Measurements from ENCODE around the genes PLCG1 and L3MBTL1.

GRCh38 chr20:41029631-41030120 lies 1.1 kb downstream of the TOP1 start:
- PRO-cap = no peak
- RAMPAGE, long total RNA, 4 experiments = no peak in any of the 4 experiments

GRCh38 chr20:41046694-41047182 lies 18.1 kb downstream of the TOP1 start:
- PRO-cap = no peak
- RAMPAGE, long total RNA, 4 experiments = no peak in any of the 4 experiments

DNA sequence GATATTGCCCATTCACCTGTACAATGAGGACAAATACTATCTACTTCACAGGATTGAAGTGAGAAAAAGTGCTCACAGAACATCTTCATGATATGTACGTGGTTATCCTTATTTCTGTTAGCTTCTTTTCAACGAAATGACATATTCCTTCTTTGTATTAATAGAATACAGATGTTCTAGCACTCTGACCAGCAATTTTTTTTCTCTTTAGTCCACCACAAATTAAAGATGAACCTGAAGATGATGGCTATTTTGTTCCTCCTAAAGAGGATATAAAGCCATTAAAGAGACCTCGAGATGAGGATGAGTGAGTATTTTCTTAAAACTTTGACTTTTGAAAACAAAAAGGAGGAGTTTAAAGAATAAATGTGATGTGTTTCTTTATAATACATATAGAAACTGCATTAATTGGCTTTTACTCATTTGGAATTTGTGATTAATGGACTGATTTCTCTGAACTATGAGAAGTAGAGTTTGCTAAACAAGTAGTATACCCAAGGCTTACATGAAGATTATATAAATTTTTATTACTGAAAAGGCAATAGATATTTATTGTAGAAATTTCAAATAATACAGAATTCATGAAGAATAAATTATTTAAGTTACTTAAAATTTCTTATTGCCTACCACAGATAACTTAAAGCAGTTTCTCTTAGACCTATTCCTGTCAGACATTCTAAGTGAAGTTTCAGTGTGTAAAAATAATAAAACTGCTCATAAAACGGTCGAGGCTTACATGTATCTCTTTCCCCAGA lies 51.4 kb downstream of the TOP1 start:
- PRO-cap = no peak
- RAMPAGE, long total RNA, 4 experiments = no peak in any of the 4 experiments

DNA sequence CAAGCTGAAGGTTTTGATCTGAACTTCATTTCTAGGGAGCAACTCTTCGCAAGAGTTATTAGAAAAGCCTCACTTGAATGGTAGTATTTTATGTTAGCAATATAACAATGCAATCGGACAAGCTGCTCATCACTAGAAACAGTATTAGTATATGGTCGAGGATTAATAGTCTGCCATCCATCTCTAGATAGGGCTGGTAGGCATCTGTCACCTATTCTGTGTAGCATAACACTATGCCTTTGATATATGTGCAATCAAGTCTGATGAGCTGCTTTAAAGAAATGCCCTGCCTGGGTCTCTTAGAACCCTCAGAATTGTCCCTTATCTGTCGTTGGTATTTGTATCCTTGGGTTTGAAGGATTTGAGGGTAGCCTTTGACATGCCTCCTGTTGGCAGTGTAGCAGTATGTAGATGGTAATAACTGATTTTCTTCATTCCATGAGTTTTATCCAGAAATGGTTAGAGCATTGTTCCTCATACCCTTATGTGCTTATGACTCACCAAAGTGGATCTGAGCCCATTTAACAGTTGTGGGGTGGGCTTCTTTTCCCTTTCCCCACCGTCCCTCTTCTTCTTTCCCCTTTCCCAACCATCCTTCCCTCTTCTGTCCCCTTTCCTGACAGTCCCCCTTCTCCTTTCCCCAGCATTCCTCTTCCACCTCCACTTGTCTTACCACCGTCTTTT lies 44.3 kb upstream of the PLCG1 start:
- PRO-cap = no peak
- RAMPAGE, long total RNA, 4 experiments = no peak in any of the 4 experiments

DNA sequence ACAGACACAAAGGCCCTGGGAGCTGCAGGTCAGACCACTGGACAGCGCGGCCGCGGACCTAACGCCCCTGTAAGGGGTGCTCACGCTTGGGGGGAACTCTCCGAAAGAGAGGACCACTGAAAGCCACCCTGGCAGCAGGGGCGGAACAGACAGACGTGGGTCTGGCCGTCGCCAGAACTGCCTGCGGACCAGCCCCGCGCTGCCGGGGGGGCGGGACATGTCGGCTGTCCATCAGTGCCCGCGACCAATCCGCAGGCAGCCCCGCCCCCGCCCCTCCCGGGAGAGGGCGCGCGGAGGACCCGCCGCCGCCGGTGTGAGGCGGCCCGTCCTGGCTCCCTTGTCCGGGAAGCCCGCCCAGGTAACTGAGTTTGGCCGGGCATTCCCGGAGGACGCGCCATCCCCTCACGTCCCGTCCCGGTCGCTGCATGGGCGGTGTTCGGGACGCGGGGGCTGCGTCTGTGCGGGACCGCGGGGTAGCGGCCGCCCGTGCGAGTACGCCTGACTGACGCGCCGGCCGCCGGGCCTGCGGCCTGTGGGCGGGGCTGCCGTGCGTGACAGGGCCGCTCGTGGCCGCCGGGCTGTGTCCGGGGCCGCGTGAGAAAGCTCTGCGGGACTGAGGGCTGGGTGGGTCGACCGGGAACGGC lies 543 bp upstream of the PLCG1 start:
- PRO-cap = bidirectional peak, plus-strand start at position 282 of the sequence, minus-strand start at position 183 of the sequence
- RAMPAGE, long total RNA, 4 experiments = no peak in any of the 4 experiments

GRCh38 chr20:41137322-41137919 lies at the start of gene PLCG1:
Gene PLCG1, plus strand, starts transcription at chr20:41137543.
- PRO-cap = bidirectional peak, plus-strand start at chr20:41137509, minus-strand start at chr20:41137369; unidirectional peak, minus-strand start at chr20:41137756
- RAMPAGE, long total RNA, 4 experiments = no peak in any of the 4 experiments

DNA sequence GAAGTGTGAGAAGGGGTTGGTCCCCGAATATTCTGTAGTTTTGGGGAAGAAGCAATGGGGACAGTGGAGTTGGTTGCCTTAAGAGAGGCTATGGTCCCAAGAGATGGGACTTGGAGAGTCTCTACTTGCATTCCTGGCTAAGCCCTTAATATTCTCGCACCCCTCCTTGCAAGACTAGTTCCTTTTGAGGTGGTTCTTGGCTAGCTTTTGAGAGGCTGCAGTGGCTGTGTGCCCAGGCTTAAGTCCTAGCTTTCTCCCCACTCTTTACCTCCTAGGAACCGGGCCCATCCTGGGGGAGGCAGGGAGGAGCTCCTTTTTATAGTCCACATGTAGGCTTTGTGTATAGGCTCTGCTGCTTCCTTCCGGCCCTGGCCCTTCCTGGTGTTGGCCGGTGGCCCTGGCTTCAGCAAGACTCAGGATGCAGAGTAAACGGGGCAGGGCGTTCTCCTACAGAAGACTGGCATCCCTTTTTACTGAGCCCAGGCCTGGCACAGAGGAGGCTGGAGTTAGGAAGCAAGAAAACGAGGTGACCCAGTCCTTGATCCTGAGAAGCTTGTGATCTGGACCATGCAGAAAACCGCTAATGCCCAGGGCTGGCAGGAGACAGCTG lies 8.5 kb downstream of the PLCG1 start:
- PRO-cap = no peak
- RAMPAGE, long total RNA, 4 experiments = no peak in any of the 4 experiments

- PRO-cap = no peak
- RAMPAGE, long total RNA, 4 experiments = no peak in any of the 4 experiments
Measured at GRCh38 chr20:41245369-41245766, 72.2 kb downstream of the ZHX3 start.

- PRO-cap = no peak
- RAMPAGE, long total RNA, 4 experiments = no peak in any of the 4 experiments
Measured at GRCh38 chr20:41261944-41262403, 55.6 kb downstream of the ZHX3 start.

DNA sequence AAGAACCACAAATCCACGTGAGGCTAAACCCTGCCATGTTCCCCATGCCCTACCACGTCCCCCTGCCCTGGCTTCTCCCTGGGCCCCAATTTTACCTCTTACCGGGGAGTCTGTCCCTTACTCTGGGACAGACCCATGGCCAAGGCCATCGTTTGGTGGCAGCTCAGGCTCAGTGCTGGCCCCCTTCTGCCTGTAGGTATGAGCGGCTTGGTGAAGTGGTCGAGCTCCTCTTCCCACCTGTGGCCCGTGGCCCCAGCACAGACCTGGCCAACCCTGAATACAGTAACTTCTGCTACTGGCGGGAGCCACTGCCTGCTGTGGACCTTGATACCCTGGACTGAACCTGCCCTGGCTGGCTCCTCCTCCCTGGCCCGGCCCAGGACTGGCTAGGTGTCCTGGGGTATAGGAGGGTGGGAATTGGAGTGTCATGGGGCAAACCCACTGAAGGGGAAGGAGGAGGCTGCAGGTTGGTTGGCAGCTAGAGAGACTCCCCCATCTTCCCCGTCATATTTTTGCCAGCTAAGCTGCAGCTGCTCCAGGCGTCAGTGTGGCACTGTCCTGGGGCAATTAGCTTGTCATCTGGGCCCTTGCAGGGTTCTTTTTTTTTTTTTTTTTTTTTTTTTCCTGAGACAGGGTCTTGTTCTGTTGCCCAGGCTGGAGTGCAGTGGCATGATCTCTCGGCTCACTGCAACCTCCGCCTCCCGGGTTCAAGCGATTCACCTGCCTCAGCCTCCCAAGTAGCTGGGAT lies 7.9 kb downstream of the EMILIN3 start:
- PRO-cap = no peak
- RAMPAGE, long total RNA, 4 experiments = no peak in any of the 4 experiments

- PRO-cap = no peak
- RAMPAGE, long total RNA, 4 experiments = no peak in any of the 4 experiments
Measured at GRCh38 chr20:41509629-41510166, 108.5 kb downstream of the CHD6 start.

- PRO-cap = no peak
- RAMPAGE, long total RNA, 4 experiments = no peak in any of the 4 experiments
Measured at GRCh38 chr20:42113349-42113776, 495.2 kb upstream of the CHD6 start.

DNA sequence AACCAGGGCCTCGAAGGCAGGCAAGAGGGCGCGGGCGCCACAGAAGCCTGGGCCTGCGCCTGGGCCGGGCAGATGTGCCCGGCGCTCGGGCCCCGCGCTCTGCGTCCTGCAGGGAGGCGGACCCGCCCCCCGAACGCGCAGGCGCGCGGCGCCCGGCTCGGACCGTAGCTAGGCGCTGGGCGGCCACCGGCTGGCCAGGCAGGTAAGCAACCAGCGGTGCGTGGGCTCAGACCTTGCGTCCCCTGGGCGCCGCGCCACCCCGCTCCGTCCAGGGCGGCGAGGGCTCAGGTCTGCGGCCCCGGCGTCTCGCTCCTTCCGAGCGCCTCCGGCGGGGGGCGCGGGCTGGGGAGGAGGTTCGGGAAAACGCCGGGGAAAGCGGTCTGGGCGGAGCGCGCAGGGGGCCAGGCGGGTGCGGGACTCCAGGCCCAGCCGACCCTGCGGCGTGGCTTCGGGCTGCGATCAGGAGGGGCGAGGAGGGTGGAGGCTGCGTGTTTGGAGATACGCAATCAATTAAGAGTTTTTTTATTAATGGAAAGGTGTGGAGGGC lies at the start of gene L3MBTL1:
Gene L3MBTL1, plus strand, starts transcription at position 155 of the 547 bp plus-strand sequence.
- PRO-cap = no peak
- RAMPAGE, long total RNA, 4 experiments = no peak in any of the 4 experiments

- PRO-cap = no peak
- RAMPAGE, long total RNA, 4 experiments = no peak in any of the 4 experiments
Measured at GRCh38 chr20:43542094-43542492, 16.7 kb upstream of the SGK2 start.

GRCh38 chr20:43904298-43904674 lies 10.4 kb upstream of the TOX2 start:
- PRO-cap = no peak
- RAMPAGE, long total RNA, 4 experiments = no peak in any of the 4 experiments

GRCh38 chr20:44070091-44070689 lies 116.8 kb downstream of the JPH2 start:
- PRO-cap = no peak
- RAMPAGE, long total RNA, 4 experiments = no peak in any of the 4 experiments

DNA sequence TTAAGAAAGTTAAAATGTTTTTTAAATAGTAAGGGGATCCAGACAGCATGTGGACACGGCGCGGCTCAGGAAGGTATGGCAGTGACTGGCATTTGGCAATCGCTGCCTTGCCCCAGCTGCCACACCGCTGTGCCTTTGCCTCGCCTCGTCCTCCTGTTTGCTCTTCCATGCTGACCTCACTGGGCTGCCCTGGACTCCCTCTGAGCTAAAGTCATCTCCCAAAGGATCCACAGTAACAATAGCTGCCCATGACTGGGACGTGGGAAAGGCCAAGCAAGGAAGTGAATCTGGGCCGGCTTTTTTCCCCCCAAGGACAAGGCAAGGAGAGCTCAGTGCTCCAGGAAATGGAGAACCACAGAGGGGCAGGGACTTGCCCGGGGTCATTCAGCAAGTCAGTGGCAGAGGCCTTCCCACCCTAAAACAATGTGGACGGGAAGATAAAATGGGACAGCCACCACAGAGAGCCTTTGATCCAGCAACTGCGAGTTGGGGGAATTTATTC lies 48.1 kb downstream of the JPH2 start:
- PRO-cap = no peak
- RAMPAGE, long total RNA, 4 experiments = no peak in any of the 4 experiments

GRCh38 chr20:44145322-44145619 lies 41.7 kb downstream of the JPH2 start:
- PRO-cap = no peak
- RAMPAGE, long total RNA, 4 experiments = no peak in any of the 4 experiments

GRCh38 chr20:44180792-44181263 lies 6.2 kb downstream of the JPH2 start:
- PRO-cap = bidirectional peak, plus-strand start at chr20:44181073, minus-strand start at chr20:44180959
- RAMPAGE, long total RNA, 4 experiments = start-site peak on the plus strand in 1 of 4 experiments, at chr20:44181097-44181105 at its widest, 5 reads per replicate

DNA sequence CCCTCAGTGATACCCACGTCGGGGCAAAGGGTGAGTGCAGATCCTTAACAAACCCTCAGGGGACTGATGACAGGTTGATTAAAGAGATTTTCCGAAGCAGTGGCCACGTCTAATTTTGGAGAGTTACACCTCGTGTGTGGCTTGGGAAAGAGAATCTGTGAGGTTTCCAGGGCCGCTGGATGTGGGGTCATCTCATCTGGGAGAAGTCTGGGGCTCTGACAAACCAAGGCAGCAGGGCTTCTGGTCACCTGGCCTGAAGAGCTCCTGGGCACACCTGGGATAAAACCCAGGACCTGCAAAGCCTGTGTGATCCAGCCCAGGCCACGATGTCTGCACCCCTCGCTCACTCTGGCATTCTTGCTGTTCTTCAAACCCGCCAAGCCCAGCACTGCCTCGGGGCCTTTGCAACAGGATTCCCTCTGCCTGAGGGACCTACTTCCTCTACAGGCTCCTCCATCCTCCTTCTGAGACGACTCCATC lies 4.7 kb downstream of the JPH2 start:
- PRO-cap = bidirectional peak, plus-strand start at position 152 of the sequence, minus-strand start at position 65 of the sequence
- RAMPAGE, long total RNA, 4 experiments = no peak in any of the 4 experiments

Data from sigmoid colon (tissue), 4 donors.